Cardiac muscle cell (in vitro differentiated cells and primary cell): ENCODE data around the gene PCCA.

- RAMPAGE, long total RNA, result no peak
- RRBS, result no CpG with 5 or more reads among the region's 7 CpGs
Measured at GRCh38 chr13:99366964-99367510, 59.8 kb upstream of the GPR183 start.

GRCh38 chr13:99376026-99376838 is 69.0 kb upstream of the GPR183 start:
- RAMPAGE, long total RNA, result no peak
- RRBS, result no CpG with 5 or more reads among the region's 10 CpGs

- RAMPAGE, long total RNA, result no peak
- RRBS, result 77% methylated on average over 3 of the region's 13 CpGs
Measured at GRCh38 chr13:99565374-99565701, 41.2 kb upstream of the CLYBL start.

GRCh38 chr13:99565702-99566485 is 40.6 kb upstream of the CLYBL start:
- RAMPAGE, long total RNA, result no peak
- RRBS, result 59% methylated on average over 5 of the region's 30 CpGs

DNA sequence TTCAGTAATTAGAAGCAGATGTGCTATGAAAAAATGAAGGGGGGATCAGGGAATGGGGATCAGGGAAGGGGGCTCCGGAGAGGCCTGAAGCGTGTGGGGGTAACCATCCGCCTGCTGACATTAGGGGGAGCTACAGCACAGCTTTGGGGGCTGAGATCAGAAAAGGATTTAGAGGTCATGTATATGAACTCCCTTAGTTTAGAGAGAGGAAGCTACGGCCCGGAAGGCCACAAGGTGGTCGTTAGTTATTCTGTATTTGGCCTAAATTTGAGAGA is 6.2 kb upstream of the CLYBL start:
- RAMPAGE, long total RNA, result no peak
- RRBS, result no CpG with 5 or more reads among the region's 6 CpGs

DNA sequence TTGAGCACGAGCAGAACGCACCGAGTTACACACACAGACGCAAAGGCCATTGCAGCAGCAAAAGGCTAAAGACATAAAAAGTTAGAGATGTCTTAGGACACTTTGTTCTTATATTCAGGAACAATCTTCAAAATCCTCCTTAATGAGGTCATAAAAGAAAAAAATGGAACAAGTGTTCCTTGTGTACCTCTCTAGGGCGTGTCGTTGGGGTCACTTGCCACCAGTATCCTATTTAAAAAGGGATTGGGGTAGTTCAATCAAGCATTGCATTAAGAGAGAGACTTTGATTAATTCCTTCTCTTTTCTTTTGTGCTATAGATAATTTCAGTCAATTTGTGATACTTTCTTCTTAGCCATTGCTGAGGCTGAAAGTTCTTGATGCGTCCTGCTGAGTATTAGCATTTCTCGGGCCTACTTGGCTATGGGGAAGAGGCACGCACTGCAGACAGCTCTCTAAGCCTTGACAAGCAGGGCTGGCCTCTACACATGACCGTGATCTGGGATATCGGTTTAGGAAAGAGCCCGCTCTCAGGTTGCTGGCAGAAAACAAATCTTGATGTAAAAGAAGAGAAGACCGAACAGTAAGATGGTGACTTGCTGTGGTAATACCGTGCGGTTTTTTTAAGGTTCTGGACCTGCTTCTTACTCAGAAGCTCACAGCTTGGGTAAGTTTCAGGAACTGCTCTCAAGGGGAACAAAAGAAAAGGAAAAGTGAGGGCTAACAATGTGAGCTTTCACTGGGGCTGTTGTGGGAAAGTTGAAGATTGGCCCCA is 118.4 kb downstream of the CLYBL start:
- RAMPAGE, long total RNA, result no peak
- RRBS, result no CpG with 5 or more reads among the region's 15 CpGs

DNA sequence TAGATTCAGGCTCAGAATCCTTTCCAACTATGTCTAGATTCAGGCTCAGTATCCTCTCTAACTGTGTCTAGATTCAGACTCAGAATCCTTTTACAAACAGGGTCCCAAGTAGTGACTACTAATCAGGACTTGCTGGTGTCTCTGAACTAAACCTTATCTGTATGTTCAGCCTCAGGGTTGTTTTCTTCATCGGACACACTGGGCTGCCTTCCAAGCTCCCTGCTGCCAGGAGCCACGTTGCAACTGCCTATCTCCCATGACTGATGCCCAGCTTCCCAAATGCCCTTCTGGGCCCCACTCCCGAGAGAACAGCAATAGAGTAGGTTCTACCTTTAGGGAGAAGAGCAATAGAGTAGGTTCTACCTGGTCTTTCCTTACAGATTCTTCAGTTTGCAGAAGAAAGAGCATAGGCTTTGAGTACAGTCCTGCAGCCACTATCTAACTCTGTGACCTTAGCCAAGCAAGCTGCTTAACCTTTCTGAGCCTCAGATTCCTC is 61.7 kb downstream of the ZIC5 start:
- RAMPAGE, long total RNA, result no peak
- RRBS, result no CpG with 5 or more reads among the region's 3 CpGs

DNA sequence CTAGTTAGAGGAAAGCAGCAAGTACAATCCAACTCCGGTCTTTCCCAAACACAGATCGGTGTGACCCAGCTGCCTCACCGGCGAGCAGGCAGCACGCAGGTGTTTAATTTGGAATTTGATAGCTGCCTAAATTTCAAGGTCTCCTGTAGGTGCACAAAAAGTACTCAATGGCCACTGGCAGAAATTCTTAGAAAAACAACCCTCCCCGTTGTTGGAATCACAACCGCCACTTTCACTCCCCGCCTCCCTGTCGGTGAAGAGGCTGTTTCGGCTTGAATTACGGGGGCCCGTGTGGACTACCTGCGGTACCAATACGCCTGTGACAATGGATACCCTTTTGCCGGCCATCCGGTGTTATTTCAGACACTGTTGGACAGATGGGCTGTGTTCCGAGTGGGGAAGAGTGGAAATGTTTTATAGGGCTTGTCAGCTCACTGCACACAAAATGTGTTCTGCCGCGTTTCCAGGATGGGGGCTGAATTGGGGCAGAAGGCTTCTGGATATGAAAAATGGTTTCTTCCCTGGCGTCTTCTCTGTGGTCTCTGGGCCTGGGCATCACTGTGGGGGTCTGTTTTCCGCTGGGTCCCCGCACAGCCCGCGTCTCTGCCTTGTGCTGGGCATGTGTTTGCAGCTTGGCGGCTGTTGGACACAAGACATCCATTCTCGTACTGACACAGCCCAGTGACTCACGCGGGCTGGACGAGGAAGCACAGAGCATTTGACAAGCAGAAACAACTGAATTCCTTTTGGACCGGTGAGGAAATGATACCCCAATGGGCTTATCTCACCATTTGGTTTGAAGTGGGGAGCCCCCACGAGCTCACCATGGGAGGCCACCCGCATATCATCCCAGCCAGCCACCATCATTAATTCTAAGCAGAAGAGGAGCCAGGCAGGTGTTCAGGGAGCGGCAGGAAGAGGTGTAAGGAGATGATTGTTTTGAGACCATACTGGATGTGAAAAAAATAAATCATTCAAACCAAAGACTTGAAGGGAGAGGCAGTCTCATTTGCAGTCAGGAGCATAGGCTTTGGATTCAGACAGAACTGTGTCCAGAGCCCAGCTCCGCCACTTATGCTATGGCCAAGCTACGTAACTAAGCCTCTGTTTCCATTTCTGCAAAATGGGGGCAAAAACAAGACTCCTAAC is 45.2 kb downstream of the ZIC5 start:
- RAMPAGE, long total RNA, result no peak
- RRBS, result 53% methylated on average over 2 of the region's 35 CpGs

DNA sequence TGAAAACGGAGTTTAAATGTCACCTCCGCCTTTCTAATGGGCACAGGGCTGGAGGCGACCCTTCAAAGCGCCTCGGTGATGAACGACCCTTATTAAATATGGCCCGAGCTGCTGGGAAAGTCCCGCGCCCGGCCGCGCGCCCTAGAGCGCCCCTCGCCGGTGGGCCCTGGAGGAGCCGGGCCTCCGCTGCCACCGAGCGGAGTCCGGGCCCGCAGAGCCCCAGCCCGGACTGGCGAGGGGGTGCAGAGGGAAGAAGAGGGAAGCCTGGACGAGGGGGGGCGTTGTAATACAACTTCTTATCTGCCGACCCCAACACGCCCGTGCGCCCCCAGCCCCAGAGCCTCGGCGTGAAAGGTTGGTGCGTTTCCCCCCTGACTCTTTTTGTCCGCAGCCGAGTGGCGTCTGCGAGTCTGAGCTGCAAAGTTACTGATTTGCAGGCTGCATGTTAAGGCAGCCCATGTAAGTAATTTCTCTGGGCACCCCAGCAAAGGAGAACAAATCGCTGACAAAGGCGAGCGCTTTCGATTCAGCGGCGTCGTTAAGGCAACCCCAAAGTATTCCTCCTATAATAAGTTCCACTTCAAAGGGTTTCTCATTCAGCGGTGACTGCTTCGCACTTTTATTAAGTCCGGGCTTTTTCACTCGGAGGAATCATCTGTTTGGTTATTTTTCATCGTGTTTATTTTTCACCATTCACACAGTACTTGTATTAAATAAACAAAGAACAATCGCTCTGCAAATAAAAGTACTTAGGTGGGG is 11.8 kb downstream of the ZIC5 start:
- RAMPAGE, long total RNA, result no peak
- RRBS, result no CpG with 5 or more reads among the region's 50 CpGs

DNA sequence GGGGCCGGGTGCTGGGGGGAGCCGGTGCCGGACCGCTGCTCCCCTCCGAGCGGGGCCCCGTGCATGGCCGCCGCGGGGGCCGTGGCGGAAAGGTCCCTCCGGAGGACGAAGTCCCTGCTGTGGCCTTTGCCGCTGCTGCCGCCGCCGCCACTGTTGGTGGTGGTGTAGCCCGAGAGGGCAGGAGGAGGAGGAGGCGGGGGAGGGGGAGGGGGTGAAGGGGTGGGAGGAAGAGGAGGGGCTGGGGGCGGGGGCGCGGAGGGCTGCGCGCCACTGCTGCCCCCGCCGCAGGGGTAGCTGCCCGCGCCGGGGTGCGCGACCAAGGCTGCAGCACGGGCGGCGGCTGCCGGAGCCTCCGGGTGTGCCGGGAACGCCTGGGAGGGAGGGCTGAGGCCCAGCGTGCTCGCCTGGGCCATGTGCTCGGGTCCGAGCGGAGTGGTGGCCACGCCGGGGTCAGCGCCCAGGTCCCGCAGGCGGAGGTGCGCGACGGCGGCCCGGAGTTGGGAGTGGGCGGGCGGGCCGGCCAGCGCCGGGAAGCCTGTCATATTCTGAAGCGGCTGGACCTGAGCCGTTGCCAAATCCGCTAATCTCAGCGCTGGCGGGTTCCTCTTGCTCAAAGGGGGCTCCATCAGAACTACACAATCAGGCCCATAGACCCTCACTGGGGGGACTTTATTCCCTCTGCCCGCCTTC is 444 bp downstream of the ZIC5 start:
- RAMPAGE, long total RNA, result no peak
- RRBS, result 3% methylated on average over 34 of the region's 65 CpGs

DNA sequence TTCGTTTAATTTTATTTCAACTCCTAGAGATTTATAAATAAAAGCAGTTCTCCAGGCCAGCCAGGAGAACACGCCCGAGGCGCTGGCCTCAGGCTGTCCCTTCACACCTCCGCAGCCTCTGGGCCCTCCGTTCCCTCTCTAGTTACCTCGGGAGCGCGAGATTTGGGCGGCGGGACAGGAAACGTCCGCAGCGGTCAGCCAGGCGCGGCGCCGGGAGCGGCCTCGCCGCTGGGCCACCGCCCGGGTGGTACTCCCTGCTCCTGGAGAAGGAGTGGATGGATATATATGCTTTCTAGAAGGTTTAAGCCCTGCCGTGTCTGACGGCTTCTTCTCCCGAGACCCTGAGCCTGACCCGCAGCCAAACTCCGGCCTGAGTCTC is 2.2 kb upstream of the ZIC2 start:
- RAMPAGE, long total RNA, result no peak
- RRBS, result 8% methylated on average over 1 of the region's 28 CpGs

DNA sequence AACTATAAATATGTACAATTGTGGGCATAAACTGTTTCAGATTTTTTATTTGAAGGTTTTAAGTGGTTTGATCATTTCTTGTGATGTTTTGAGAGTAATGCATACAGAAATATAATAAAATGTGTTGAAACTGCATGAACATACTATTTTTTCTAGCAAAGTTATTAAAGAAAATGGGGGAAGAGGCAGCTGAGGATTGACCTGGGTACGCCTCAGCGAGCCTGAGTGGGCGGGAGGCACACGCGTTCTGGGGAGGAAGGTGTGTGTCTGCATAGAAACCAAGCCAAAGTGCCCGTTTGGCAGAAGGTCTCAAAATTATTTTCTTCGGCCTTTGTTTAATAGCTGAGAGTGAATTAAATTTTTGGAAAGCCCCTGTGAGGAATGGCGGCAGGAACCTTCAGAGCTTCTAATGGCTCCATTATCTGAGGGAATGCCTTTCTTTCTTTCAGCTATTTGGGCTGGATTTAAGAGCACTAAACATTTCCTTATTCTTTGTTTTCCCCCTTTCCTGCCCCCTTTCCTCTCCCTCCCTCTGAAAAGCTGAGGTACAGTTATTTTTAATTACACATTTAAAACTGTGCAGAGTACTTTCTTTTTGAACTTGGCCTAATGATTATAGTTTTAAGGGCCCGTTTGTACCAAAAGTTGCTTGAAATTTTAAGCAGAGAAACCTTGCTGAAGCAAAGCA is 5.2 kb downstream of the ZIC2 start:
- RAMPAGE, long total RNA, result no peak
- RRBS, result no CpG with 5 or more reads among the region's 9 CpGs

DNA sequence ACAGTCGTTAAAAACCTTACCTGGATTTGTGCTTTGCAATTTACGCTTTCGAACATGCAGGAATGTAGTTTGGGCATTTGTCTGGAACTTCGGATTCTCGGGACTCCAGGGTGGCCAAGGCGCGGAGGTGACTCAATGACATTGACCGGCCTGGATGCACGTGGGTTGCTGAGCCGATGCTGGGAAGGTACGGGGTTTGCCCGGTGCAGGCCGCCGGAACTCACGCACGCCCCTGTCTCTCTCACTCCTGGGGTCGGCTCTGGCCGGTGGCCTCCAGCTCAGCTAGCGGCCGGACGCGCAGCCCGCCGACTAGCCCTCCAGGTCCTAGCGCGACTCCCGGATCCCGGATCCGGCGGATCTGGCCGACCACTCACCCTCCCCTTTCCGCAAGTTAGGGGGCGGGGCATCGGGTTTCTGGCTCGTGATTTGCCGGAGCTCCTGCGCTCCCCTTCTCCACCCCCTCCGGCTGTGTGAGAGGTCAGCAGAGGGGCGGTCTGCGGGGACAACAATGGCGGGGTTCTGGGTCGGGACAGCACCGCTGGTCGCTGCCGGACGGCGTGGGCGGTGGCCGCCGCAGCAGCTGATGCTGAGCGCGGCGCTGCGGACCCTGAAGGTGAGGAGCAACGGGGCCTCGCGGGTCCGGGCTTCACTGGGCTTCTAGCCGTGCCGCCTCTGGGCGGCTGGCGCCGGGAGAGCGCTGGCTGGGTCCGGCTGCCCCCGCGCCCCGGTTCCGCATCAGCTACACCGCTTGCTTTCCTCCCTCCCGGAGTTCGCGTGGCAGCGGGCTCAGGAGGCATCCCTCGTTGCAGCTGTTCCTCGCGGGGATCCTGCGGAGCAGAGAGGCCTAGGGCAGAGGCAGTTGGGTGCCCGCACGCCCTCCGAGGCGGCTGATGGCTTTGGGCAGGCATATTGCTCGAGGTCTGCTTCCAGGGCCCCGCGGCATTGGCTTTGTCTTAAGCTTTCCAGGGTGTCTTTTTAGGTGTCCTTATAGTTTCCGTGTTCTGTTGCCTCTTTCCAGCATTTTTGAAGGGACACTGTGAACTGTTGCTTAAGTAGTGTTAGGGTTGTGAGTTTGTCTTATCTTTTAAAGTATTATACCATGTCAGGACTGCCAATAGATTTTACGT is at the start of gene PCCA:
TSS of gene PCCA (plus strand) at position 481 of the 1,127 bp plus-strand sequence.
- RAMPAGE, long total RNA, result start-site peak on the plus strand centred at position 476 of the sequence, 60 bp wide, 436 and 858 reads in 2 replicates
- RRBS, result 3% methylated on average over 49 of the region's 87 CpGs

- RAMPAGE, long total RNA, result no peak
- RRBS, result no CpG with 5 or more reads among the region's 4 CpGs
Measured at GRCh38 chr13:100089740-100090058, 806 bp downstream of the PCCA start.

GRCh38 chr13:100390030-100390750 is 198.4 kb downstream of the GGACT start:
- RAMPAGE, long total RNA, result no peak
- RRBS, result no CpG with 5 or more reads among the region's 4 CpGs

- RAMPAGE, long total RNA, result no peak
- RRBS, result 52% methylated on average over 6 of the region's 36 CpGs
Measured at GRCh38 chr13:100521019-100522243, 67.2 kb downstream of the GGACT start.

- RAMPAGE, long total RNA, result no peak
- RRBS, result 13% methylated on average over 1 of the region's 15 CpGs
Measured at GRCh38 chr13:100675554-100675945, 955 bp upstream of the TMTC4 start.

GRCh38 chr13:101868618-101869134 is 48.1 kb downstream of the FGF14 start:
- RAMPAGE, long total RNA, result no peak
- RRBS, result no CpG with 5 or more reads among the region's 6 CpGs

DNA sequence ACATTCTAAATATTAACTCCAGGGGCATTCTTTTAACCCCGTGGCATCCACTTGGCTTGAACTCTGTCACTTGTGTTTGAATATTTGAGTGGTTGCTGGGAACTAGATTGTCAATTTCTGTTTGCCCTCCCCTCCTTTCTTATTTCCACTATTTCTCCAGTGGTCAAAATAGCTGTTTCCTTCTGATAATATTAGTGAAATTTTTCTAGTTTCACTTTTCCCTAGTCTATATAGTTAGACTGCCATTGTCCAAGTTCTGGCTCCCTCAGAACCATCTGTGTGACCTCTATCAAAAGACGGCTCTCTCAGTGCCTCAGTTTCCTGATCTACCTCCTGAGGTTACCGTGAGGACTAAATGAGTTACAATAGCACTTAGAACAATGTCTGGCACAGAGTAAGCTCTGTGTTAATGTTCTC is 302.2 kb upstream of the TPP2 start:
- RAMPAGE, long total RNA, result no peak
- RRBS, result no CpG with 5 or more reads among the region's 3 CpGs

DNA sequence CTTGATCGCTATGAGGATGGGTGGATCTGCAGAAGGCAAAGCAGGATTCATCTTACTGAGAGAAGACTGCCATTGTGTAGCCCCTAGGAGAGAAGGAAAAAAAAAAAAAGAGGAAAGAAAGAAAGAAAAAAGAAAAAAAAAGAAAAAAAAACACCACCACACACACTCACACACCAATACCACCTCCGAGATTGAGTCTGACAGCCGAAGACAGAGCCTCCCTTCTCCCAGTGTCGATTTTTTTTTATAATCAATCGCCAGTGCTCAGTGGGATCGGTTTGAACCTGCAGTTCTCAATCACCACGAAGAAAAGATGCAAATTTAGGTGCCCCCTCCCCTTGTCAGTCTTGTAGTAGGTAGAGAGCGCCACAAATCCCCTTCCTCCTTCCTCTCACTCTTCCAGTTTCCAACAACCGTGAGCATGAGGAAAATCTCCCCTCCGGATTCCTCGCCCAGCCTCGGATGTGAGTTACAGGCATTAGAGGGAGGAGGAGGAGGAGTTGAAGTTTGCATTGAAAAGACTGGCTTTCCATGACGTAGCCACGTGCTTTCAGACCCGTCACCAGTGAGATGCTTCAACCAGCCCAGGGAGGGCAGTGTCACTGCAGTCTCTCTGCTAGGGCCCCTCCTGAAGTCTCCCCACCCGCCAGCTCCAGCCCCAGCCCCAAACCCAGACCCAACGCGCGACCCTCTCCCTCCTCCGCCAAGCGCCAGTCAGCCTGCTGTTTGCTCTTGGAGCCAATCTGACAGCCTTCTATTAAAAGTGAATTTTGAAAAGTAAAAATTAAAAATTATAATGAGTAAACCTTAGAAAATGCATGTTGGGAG is 194.6 kb upstream of the TPP2 start:
- RAMPAGE, long total RNA, result no peak
- RRBS, result no CpG with 5 or more reads among the region's 21 CpGs